RPMI7951 (cell line): ENCODE data around the genes MLST8, BRICD5 and TBC1D24.

GRCh38 chr16:2041907-2042485 is 5.6 kb downstream of the NTHL1 start:
- RAMPAGE, long total RNA, result no peak

DNA sequence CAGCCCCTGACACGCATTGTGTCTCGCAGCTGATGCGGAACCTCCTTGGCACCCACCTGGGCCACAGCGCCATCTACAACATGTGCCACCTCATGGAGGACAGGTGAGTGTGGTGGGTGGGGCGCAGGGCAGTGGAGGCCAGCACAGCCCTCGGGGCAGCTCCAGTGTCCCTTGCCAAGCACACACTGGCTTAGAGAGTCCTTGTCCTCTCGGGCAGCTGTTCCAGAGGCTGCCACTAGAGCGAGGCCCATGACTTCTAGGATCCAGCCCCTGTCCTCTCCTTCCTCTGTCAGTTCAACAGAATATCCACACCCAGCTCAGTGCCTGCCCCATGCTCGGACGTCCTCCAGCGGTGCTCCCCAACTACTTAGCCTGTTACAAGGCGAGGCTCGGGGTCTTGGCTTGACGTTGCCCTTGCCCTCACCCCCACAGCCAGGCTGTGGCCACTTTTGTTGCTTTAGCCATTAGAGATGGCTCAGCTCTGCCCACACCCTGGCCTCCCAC is 9.3 kb downstream of the TSC2 start:
- RAMPAGE, long total RNA, result no peak

DNA sequence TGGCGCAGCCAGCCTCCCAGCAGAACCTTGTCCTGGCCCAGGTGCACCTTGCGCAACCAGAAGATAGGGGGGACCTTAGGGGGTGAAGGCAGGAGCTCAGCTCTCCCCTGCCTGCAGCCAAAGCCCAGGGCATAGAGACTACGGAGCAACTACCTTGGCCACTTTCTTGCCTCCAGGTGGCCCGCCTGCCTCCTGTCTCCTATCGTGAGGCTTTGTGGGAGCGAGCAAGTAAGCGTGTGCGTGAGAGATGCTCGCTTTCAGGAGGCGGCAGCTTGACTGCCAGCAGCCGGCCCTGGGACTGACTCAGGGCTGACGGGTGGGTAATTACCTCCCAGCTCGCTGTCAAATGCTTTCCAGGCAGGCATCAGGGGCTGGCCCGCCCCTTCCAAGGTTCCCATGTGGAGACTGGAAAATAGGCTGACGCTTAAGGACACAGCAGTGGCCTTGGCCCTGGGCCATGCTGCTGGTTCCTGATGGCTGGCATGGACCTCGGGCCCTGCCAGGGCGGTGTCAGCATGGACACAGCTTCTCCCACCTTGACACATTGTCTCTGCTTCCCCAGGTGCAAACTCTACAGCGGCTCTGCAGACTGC is 19.1 kb downstream of the TRAF7 start:
- RAMPAGE, long total RNA, result no peak

- RAMPAGE, long total RNA, result no peak
Measured at GRCh38 chr16:2177643-2178301, 18.6 kb downstream of the CASKIN1 start.

GRCh38 chr16:2178306-2179296 is 17.8 kb downstream of the CASKIN1 start:
- RAMPAGE, long total RNA, result no peak

DNA sequence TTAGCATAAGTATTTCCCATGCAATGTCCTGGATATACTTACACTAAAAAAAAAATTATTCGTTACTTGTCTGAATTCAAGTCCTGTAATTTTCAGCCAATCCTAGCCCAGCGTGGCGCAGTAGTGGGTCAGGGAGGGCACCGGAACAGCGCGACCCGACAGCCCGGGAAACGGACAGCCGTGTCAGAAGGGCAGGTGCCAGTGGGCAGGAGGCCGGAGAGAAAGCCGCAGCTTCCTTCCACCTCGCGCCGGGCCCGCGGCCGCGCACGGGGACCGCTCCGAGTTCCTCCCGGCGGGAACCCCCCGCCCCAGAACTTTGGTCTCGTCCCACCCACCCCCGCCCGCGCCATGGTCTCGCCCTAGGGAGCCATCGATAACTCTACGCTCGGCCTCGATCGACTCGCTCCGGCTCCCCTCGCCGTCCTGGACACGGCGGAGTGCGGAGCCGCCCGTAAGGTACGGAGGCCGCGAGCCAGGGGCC is at the start of gene MLST8:
Gene MLST8, plus strand, starts transcription at position 398 of the 481 bp plus-strand sequence.
- RAMPAGE, long total RNA, result no peak

- RAMPAGE, long total RNA, result no peak
Measured at GRCh38 chr16:2210403-2211287, at the start of gene BRICD5. Gene BRICD5, minus strand, starts transcription at chr16:2210863.

DNA sequence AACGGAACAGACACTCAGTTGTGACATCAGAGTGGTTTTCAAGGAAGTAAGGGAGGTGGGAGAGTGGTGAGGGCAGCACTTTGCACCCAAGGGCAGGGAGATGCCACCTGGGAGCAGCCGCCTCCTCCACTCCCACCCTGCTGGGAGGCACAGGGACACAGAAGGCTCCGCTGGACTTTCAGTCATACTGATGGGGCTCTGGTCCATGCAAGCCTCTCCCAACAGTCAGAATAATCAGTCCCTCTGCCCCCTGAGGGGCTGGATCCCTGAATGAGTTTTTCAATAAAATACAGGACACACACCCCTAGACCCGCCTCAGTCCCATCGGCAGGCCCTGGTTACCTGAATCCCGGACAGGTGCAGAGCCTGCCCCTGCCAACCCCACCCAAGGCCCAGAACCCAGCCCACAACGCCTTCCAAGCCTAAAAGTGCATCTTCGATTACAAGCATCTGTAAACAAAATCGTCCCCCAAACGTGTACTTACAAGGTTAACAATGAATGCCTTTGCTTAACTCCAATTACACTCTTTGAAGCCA is 1.5 kb downstream of the PGP start:
- RAMPAGE, long total RNA, result no peak

DNA sequence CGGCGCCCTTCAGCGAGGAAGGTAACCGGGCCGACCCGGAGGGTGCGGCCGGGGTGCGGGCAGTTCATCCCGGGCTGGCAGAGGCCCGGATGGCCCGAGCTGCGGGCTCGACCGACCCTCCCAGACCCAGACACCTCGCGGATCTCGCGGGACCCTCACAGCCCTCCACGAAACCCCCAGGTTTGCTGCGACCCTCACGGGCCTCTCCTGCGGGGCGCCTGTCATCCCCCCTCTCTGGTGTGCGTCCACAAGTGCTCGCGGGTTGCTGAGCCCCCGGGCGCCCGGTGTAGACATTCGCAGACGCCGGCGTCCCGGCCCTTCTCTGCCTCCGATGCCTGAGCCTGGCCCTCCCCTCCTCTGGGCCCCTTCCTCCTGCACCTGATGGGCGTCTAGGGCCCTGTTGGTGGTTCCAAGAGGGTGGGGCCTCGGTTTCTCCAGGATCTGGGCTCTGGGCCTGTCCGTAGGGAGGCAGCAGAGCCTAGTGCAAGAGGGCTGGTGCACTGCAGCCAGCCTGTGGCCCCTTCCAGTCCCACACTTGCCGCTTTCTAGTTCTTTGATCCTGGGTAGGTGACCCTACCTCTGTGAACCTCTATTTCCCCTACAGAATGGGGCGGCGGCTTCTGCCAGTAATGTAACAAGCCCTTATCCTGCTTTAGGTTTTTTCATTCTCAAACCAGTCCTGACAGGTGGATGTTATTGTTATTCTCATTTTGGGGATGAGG is 520 bp downstream of the E4F1 start:
- RAMPAGE, long total RNA, result no peak

DNA sequence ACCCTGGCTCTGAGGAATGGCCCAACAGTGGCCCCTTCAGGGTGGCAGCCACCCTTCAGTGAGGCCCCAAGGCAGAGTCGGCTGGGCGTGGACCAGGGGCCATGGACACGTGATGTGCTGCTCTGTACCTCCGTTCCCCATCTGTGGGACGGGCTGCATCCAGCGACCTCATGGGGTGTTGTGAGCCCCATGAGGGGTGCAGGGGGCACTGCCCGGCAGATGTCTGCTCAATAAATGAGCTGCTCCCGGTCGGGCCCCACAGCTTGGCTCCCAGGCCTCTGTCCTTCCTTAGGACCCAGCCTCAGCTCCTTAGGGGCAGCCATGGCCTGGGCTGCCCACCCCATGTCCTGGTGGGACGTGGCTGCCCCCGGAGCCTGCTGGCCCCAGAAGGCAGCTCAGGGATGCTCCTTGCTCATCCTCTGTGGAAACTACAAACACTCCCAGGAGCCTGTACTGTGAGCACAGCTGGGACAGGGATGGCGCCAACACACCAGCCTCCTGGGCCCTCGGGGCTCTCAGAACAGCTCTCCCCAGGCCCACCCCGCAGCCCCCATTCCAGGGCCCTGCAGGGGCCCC is 2.3 kb downstream of the DNASE1L2 start:
- RAMPAGE, long total RNA, result no peak

DNA sequence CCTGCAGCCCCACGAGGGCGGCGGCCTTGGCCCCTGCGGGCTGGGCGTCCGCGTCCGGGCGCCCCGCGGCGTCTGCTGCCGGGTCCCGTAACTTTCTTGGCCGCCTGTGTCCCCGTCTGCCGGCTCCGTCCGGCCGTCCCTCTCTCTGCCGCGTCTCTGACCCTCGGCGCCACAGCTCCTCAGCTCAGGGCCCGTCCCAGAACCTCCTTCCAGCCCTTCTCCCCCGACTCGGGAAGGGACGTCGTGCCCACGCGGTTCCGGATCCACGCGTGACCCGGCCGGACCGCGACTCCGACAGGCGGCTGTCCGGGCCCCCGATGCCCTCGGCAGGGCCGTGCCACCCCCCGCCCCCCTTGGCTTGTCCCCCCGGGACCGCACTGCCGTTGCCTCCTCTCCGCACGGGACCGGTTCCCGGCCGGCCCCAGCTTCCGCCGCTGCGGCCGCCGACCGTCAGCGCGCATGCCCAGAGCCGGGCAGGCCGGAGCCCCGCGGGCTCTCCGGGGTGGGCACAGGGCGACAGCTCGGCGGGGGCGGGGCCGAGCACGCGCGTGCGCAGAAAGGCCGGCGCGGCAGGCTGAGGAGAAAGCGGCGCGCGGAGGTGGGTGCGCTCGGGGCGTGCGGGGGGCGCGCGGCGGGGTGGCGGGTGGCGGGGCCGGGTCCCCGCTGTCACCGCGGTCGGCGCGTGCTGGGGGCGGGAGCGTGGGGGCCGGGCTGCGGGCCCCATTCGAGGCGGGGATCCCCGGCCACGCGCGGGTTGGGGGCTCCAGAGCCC is at the start of gene TBC1D24:
Gene TBC1D24, plus strand, starts transcription at position 555 of the 772 bp plus-strand sequence.
- RAMPAGE, long total RNA, result no peak

GRCh38 chr16:2475345-2476006 is 549 bp downstream of the TBC1D24 start:
- RAMPAGE, long total RNA, result no peak

GRCh38 chr16:2515148-2516051 is 1.6 kb downstream of the ATP6V0C start:
- RAMPAGE, long total RNA, result no peak

- RAMPAGE, long total RNA, result no peak
Measured at GRCh38 chr16:2538462-2538983, 702 bp downstream of the PDPK1 start.

- RAMPAGE, long total RNA, result no peak
Measured at GRCh38 chr16:2587825-2588321, 50.1 kb downstream of the PDPK1 start.

DNA sequence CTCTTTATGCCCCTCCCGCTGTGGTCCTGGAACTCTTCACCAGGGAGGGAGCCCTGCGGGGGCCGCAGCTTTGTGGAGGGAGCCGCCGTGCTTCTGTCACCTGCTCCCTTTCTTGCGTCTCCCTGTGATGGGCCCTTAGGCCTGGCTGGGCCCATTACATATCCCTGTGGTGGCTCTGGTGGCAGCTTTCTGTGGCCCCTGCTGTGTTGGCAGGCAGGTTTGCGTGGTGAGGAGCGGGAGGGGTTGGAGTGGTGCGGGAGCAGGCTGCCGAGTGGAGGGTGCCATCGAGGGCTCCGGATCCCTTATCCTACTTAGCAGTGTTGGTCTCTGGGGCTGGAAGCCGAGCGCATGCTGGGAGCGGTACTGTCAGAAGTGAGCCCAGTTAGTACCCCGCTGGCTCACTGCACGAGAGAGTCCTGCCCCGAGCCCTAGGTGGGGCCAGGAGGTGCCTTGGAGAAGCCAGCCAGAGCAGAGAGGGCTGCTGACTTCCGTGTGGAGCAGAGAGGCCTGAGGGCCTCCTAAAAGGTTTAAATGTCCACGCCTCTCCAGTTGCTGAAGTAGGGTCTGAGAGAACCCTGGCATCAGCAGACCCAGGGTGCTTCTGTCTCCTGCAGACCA is 60.5 kb downstream of the PDPK1 start:
- RAMPAGE, long total RNA, result no peak

DNA sequence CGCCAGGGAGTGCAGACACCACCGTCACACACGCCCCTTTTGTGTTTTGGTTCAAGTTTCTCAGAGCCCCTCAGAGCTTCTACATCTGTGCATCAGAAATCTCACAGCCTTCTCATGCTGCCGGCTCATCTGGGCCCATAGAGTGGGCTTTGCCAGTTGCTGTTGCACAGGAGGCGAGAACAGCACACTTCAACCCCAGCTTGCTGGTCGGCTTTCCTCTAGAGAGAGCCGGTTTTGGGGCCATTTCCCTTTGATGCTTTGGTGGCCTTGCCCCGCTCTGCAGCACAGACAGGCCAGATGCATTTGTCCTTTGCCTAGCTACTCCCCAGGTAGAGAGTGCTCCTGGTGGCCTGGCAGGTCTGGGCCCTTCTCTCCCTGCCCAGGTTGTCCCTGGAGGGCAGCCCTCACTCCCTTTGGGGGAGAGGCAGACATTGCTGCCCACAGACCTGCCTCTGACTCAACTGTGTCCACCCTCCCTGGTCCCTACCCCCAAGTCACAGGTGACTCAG is 61.0 kb downstream of the PDPK1 start:
- RAMPAGE, long total RNA, result no peak

DNA sequence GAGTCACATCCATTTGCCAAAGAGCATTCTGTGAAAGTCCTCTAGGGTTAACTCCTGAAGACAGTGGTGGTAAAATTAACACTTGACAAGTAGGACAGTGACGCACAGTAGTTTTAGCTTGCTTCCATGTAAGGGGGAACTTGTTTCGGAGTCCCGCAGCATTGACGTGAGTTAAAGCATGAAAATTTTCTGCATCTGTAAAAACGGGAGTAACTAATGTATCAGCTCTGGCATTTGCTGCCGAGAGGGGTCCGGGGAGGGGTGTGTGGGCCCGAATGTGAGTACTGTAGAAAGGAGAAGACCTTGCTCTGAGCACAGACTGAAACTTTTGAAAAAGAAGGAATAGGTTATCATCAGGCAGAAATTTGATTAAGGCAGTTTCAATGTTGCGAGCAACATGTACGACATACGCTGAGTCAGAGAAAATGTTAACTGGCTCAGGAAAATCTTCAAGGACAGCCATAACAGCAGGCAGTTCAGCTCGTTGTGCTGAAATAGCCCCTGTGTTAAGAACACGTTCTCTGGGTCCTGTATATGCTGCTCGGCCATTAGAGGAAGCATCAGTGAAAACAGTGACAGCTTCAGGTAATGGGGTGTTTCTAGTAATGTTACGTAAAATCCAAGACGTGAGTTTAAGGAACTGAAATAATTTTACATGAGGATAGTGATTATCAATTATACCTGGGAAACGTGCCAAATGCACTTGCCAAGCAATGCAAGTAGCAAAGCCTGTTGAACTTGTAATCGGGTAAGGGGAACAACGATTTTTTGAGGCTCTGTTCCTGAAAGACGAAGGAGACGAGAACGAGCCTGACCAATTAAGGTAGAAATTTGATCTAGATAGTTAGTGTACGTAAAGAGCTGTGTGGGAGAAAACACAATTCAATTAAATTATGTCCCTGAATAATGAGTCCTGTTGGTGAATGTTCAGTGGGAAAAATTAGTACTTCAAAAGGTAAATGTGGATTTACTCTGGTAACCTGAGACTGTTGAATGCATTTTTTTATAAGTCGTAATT is 18.1 kb upstream of the KCTD5 start:
- RAMPAGE, long total RNA, result no peak

DNA sequence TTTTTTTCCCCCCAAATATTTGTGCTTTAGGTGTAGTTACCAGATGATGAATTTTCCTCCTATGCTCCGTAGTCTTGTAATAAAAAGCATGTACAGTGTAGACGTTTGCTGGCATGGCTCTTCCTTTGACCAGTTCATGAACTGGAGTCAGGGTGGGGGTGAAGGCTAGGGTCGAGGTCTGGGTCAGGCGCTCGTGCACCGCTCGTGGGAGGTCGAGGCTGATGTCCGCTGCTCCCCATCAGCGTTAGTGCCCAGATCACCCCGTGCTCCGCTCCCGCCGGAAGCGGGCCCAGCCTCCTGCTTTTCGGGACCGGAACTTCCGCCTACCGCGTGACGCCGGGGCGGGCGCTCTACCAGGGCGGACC is 241 bp upstream of the KCTD5 start:
- RAMPAGE, long total RNA, result no peak

GRCh38 chr16:2715453-2716025 is 4.5 kb downstream of the PRSS27 start:
- RAMPAGE, long total RNA, result no peak